Measurements from ENCODE around the genes PLXNA1, PODXL2, ABTB1 and SEC61A1.

DNA sequence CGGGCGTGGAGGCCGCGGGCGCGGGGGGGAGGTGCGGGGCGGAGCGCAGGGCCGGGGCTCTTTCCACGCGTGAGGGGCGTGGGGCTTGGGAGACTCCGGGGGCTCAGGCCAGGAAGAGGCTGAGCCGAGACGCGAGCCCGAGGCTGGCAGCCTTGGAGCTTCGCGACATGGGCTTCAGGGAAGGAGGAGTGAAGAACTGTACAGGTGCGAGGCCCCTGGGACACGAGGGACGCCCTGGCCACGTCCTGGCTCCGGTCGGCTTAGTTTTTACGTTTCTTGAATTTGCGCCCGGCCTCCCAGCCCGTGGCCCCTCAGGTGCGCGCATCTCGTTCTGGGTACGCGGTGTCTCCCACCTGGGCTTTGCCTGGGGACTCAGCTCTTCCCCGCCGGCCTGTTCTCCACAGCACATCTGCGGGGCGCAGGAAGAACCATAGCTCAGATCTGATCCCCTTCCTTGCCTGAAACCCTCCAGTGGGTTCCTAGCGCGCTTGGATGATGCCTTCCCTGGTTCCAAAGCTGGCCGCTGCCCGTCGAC lies 452 bp downstream of the CHCHD6 start:
- RRBS: under 1% methylated on average over 14 of the region's 44 CpGs

- RRBS: no CpG with 5 or more reads among the region's 10 CpGs
Observed at GRCh38 chr3:126926795-126927363, 56.0 kb upstream of the PLXNA1 start.

GRCh38 chr3:126932528-126933063 lies 50.3 kb upstream of the PLXNA1 start:
- RRBS: no CpG with 5 or more reads among the region's 11 CpGs

DNA sequence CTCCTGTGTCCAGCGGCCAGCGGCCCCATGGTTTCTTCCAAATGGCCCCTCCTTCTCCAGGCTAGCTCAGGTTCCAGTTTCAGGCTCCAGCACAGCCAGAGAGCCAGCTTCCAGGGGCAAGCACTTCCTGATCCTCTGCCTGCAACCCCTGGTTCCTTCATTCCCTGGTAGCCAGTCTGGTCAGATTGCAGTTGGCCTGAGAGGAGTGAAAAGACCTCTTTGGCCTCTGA lies 21.0 kb upstream of the PLXNA1 start:
- RRBS: no CpG with 5 or more reads among the region's 2 CpGs

GRCh38 chr3:126981929-126983251 lies at the start of gene PLXNA1:
Gene PLXNA1, plus strand, starts transcription at chr3:126983115.
- RRBS: under 1% methylated on average over 53 of the region's 124 CpGs

DNA sequence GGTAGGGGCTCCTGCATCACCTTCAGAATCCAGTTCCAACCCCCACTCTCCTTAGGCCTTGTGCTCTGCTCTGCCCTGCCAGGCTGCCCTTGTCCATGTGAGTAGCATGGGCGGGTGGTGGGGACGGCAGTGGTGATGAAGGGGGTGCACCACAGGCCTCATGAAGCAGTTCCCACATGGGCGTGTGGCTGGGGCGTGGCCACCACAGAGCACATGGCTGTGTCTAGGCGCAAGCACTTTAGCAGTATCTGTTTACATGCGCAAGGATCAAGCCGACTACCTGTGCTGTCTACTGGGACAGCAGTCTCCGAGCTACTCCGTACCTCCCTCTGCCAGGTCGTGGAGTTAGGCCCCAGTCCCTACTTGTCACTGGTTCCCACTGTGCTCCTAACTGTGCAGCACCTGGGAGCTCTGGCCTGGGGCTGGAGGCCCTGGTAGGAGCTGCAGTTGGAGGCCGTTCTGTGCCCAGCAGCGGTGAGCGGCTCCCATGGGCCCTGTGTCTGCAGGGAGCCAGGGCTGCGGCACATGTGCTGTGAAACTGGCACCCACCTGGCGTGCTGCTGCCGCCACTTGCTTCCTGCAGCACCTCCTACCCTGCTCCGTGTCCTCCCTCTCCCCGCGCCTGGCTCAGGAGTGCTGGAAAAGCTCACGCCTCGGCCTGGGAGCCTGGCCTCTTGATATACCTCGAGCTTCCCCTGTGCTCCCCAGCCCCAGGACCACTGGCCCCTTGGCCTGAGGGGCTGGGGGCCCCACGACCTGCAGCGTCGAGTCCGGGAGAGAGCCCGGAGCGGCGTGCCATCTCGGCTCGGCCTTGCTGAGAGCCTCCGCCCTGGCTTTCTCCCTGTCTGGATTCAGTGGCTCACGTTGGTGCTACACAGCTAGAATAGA lies 53.6 kb downstream of the PLXNA1 start:
- RRBS: no CpG with 5 or more reads among the region's 33 CpGs

GRCh38 chr3:127456158-127456937 lies 134.2 kb downstream of the TPRA1 start:
- RRBS: 11% methylated on average over 9 of the region's 29 CpGs

DNA sequence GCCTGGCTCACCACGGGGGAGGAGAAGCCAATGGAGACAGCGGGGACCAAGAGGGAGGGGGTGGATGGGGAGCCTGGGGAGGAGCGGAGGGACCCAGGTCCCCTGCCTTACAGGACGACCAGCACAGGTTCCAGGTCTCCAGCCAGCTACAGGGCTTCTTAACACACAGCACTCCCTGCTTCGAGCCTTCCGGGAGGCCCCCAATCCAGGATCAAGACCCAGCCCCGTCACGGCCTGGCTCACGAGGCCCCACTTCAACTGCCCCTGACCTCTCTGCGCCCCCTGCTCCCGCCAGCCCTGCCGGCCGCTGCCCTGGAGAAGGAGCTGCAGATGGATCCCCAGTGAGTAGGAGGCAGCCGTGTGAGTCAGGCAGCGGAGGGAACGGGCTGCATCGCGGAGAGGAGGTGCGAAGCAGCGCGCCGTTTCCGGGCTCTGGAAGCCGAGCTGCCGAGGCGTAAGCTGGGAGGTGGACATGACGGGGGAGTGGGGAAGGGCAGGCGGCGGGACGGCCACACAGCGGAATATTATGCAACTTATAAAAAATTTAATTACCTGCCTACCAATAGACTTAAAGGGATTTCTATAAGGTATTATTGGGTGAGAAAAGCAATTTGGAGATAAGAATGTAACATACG lies 133.5 kb downstream of the TPRA1 start:
- RRBS: no CpG with 5 or more reads among the region's 32 CpGs

GRCh38 chr3:127628791-127629486 lies at the start of gene PODXL2:
Gene PODXL2, plus strand, starts transcription at chr3:127629185.
- RRBS: 1% methylated on average over 81 of the region's 110 CpGs

DNA sequence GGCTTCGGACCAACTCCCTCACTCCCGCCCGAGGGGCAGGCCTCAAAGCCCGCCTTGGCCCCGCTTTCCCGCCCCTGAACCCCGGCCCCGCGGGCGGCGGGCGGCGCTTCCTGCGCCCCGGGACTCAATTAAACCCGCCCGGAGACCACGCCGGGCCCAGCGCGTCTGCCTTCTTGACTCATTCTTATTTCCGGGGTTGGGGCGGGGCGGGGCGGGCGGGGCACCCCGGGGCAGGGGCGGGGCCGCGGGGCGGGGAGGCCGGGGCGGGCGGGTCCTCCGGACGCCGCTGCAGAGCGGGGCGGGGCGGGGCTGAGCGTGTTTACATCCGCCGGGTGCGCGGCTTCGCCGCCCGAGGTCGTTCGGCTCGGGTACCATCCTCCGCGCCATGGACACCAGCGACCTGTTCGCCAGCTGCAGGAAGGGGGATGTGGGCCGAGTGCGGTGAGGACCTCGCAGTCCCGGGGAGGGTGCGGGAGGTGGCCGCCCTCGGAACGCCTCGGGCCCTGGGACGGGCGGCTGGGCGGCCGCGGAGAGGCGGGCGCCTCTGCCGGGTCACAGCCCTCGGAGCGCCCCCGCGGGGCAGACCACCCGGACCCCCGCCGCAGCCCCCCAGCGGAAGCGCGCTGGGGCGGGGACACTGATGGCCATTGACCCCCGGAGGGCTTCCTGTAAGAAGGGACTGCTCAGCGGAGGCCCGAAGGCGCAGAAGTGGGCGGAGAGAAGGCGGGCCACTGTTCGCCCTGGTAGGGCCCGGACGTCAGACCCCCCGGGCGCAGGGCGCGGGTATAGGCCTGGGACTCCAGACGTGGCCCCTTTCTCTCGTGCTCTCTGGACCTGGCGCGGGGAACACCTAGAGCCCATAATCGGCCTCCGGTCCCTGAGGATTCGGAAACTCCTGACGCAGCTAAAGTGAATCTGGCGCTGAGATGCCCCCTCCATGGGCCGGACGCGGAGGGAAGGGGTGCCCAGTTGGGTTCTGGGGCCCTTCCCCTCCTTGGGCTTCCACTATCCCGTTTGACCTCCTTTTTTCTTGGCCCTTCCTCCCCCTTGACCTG lies at the start of gene ABTB1:
Gene ABTB1 (plus strand): TSS at position 312 of the 1,055 bp plus-strand sequence.
- RRBS: 2% methylated on average over 55 of the region's 109 CpGs

GRCh38 chr3:127689260-127690028 lies 16.7 kb downstream of the ABTB1 start:
- RRBS: no CpG with 5 or more reads among the region's 19 CpGs

DNA sequence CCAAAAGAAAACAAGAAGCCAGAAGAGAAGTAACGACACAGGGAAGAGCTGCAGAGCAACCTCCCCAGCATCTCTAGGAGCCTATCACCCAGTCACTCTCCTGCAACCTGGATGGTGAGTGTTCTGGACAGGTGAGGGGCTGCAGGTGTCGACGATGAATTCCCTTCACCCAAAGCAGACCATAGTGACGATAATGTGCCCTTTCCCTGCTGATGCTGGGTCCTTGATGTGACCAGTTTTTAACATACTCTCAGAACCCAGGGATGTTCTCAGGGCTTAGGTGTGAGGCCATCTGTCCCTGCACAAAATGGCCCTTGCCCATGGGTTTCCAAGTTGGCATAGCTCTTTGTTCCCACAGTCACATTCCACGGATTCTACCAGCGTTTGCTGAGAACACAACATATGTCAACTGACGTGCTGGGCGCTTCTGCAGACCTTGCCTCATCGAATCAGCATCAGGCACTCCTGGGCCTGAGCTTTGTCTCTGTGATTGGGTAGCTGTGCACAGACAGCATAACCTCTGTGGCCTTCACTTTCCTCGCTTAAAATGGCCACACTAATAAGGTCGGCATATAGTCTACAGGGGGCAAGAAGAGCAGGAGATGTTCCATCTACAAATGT lies 69.1 kb downstream of the MGLL start:
- RRBS: no CpG with 5 or more reads among the region's 11 CpGs

DNA sequence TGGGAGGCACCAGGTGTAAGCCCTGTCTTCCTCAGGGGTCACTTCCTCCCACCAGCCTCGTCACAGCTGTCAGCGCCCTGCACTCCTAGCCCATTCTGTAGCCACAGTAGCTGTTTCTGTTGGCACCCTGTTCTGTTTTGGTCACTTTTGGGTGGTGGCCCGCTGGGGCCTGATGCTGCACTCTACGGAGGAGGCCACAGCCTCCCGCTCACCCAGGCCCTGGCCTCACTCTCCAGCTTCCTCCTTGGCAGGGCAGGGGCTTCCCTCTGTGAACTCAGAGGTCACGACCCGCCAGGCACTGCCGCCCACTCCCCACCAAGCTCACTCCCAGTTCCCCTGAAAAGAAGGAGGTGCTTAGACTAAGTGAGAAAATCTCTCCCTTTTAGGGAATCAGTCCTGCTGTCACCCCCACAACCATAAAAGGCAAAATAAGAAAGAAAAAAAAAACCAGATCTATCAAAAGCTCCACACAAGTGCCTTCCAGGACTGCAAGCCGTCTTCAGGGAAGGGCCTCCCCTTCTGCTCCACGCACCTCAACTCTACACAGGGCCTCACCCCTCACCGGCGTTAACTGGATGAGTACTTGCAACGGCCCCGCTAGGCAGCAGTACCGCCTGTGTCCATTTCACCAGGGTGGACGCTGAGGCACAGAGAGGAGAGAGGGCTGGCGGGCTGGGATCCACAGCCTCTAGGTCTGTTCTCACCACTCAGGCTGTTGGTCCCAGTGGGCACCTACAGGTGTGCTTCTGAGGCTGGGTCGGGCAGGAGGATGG lies 68.2 kb downstream of the MGLL start:
- RRBS: no CpG with 5 or more reads among the region's 18 CpGs

- RRBS: no CpG with 5 or more reads among the region's 2 CpGs
Observed at GRCh38 chr3:127813898-127814299, 8.4 kb downstream of the MGLL start.

DNA sequence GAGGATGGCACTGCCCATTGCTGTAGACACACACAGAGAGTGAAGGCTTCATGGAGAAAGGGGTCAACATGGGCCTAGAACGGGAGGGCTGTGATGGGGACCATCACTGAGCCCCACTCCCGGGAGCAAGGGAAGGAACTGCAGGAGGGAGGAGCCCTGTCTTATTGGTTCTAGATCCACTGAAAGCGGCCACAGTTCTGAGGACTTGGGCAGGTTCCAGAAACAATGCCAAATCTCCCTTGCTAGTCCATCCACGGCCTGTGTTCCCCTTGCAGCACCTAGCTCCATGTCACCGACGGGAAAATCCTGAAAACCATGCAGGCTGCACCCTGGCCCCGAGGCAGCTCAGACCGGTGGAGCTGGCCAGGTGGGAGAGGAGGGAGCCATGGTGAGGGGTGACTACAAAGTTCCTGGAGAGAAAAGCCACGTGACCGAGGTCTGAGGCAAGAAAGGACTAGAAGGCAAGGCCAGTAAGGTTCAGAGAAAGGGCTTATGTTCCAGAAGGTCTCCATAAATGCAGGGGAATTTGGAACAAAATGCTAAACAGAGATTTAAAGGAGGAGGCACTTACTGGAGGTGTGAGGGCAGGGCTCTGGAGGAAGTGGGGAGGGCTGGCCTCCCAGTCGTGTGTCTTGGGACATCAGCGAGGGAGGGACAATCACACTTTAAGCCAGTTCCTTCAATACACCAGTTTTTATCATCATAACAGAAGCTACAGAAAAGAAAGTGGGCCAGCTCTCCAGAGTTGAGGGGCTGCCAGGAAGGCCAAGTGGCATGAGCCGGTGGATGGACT lies 5.4 kb downstream of the MGLL start:
- RRBS: 69% methylated on average over 1 of the region's 13 CpGs

- RRBS: no CpG with 5 or more reads among the region's 11 CpGs
Observed at GRCh38 chr3:128010133-128010872, 41.9 kb upstream of the SEC61A1 start.

DNA sequence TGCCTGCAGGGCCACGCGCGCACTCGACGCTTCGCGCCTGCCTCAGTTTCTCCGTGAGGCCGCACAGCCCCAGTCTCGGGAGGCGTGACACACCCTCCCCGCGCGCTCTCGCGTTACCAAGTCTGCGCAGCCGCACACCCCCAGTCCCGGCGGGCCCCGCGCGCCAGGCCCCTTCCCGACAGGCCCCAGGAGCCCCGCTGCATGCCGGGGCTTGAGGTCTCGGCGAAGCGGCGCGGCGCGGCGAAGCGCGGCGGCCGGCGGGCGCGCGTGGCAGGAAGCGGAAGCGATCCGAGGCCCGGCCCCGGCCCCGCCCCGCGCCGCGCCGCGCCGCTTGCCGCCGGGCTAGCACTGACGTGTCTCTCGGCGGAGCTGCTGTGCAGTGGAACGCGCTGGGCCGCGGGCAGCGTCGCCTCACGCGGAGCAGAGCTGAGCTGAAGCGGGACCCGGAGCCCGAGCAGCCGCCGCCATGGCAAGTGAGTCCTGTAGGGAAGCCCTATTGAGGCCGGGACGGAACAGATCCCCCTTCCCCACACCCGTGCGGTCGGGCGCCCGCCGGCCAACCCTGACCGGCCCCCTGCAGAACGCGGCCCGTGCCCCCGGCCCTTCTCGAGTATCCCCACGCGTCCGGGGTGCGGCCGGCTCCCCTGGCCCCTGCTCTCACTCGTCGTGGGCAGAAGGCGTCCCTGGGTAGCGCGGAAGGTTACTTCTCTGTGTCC lies at the start of gene SEC61A1:
Gene SEC61A1 (plus strand): TSS at position 351 of the 716 bp plus-strand sequence.
- RRBS: 1% methylated on average over 53 of the region's 97 CpGs

- RRBS: no CpG with 5 or more reads among the region's 4 CpGs
Observed at GRCh38 chr3:128113918-128114345, 9.7 kb downstream of the RUVBL1 start.

DNA sequence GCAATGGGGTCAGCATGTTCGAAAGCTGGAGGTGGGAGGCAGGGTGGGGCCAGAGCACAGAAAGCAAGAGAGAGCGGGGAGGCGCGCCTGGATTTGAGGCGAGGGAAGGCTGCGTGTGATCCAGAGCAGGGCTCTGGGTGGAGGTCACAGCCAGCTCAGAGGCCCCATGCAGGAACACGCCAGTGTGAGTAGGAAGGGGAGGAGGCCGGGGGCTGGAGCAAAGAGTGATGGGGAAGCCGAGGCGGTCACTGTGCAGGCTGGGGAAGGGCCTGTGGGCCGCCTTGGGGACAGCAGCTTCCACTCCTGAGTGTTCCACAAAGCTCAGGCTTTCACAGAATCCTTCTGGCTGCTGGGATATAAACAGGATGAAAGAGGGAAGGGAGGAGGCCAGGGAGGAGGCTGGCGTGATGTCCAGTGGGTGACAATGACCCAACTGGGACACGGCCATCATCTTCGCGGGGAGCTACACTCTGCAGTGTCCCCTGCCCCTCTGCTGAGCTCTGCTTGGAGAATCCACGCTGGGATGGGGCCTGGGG lies 8.6 kb downstream of the DNAJB8 start:
- RRBS: 38% methylated on average over 2 of the region's 16 CpGs

DNA sequence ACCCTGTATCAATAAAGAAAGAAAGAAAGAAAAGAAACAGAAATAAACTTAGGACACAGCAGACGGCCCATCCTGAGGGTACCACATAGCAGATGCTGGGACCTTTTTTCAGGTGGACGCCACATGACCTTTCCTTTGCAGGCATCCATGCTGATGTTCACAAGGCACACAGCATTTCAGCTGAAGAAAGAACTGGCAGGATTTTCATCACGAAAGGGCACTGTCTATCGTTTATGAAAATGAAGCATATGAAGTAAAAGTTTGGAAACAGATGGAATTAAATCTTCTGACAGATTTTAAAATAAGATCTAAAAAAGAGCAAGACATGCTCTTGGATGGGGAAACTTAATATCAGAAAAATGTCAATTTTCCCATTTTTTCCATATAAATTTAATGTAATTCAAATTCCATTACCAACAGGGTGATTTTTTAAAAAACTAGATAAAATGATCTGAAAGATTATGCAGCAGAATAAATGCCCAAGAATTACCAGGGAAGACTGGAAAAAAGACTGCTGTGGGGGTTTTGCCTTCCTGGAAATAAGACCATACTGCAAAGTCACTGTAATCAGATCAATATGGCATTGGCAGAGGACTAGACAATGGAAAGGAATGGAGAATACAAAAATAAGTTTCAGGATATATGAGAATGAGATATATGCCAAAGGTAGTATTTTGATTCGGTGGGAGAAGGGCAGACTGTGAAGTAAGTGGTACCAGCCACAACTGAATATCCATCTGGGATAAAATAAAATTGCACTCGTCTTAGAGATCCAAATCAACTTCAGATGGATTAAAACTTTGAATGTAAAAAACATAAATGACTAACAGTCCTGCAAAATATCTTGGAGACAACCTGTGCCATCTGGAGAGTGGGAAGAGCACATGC lies 9.2 kb upstream of the GATA2 start:
- RRBS: no CpG with 5 or more reads among the region's 6 CpGs

All from skeletal muscle cell (primary cell).